ENCODE measurements around the genes TXNIP, PRKAB2, PPIAL4G and NBPF19.

DNA sequence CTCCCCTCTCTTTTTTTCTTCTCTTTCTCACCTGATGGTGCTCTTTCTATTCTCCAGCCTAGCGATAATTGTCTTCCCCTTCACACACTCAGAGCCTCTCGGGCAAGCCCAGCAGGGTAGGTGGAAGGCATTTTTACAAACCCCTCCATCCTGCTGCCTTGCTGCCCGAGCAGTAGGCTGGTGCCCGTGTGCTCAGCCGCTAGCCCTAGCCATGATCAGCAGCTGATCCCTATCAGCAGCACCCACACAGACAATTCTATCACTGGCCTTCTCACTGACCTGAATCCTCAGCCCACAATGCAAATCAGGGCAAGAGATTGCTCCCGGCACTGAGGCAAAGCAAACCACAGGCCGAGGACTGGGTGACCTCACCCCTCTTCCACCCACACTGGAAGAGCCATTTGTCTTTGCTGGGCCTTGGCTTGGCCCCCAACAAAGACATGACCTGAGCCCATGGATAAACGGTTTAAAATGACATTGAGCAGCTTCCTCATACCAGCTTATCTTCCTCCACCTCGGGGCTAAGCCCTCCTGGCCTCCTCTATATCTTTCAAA lies 896 bp upstream of the PDZK1 start:
- PRO-cap: no peak
- RAMPAGE, long total RNA: no peak

DNA sequence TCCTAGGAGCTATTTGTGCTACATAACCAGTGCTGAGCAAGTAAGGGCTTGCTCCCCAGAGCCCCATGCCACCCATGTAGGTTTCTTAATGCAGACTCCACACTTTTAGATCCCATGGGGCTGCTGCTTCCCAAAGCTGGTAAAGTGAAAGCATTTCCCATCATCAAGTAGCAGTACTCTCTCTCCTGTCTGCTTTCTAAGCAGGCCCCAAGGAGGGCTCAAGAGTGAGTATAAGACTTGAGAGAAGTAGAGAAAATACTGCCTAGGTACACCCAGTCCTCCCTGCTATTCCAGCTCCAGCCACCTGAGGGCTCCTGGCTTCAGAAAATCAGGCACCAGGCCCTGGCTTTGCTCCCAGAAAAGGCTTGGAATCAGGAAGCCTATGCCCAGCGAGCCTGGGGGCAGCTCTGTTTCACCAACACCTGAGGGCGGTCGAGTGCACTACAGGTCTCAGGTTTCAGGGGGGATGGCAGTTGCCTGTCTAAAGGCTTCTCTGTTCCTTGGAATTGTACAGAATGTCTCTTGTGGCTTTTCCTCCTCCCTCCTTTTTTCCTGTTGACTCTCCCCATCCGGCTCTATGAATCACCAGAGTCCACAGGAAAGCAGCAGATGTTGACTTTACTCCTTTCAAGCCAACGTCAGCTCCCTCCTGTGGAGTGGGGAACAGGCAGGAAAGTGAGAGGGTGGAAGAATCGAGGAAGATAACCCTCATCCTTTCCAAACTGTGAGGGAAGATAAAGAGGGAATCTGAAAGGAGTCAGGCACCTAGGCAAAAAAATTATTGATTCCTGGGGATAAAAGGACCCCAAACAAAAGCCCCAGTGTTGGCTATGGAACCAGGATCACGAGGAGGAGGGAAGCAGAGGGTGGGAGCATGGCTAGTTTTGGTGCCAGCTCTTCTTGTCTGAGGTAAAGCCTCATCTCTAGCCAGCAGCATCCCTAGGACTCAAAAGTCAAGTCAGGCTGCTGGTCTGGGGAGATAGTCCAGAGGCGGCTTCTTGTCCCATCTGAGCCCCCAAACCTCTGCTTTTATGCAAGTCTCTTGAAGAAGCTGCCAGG lies 6.4 kb upstream of the ANKRD35 start:
- PRO-cap: no peak
- RAMPAGE, long total RNA: no peak

DNA sequence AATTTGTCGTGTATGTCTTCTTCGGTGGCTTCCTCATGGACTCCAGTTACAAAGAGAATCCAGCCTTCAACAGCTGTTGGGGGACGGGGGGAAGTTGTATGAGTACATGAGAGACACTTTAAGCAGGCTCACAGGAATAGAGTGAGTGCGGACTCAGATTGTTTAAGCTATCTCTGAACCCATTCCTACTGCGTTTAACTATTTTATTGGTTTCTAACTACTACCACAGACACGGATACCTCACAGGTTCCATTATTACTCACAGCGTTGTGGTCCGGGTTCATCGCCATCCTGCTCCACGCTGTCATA lies 784 bp downstream of the RBM8A start:
- PRO-cap: no peak
- RAMPAGE, long total RNA: no peak

DNA sequence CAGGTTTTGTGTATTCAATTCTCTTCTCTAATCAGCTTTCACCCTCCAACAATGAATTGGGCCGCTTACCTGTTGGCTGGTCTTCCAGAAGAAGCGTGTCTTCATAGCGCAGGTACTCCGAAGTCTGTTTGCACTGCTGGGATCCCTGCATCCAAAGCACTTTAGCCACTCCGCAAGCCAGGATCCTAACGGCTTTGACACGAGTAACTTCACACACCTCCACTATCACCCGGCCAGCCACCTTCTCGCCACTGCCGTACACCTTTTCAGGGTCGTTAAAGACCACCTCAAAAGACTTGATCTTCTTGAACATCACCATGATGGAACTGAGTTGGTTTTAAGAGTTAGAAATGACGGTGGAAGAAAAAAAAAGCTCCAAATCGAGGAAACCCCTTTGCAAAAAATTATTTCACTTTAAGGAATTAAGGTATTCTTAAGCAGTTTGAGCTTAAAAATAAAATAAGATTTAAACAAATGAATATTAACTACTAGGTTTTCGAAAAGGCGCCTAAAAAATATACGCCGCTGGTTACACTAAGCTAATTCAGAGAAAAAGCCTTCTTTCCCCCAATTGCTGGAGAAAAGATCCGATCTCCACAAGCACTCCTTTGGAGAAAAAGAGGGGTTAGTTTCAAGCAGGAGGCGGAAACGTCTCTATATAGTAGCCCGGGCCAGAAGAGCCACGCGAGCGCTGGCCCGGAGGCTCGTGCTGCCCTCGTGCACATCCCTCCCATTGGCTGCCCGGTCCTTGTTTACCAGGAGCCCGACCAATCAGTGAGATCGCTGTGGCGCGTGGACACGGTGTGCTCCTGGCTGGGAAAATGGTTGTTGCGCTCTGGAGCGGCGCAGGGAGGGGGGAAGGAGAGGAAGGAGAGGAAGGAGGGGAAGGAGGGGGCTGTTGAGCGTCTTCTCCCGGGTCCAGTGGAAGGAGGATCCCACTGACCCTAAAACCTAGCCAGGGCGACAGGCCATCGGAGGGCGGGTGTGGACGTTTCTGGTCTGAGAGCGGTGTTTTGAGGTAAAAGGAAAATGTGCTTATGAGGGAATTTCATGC lies at the start of gene TXNIP:
Gene TXNIP (minus strand): TSS at position 632 of the 1,054 bp plus-strand sequence.
- PRO-cap: bidirectional peak, plus-strand start at position 799 of the sequence, minus-strand start at position 632 of the sequence
- RAMPAGE, long total RNA: no peak

DNA sequence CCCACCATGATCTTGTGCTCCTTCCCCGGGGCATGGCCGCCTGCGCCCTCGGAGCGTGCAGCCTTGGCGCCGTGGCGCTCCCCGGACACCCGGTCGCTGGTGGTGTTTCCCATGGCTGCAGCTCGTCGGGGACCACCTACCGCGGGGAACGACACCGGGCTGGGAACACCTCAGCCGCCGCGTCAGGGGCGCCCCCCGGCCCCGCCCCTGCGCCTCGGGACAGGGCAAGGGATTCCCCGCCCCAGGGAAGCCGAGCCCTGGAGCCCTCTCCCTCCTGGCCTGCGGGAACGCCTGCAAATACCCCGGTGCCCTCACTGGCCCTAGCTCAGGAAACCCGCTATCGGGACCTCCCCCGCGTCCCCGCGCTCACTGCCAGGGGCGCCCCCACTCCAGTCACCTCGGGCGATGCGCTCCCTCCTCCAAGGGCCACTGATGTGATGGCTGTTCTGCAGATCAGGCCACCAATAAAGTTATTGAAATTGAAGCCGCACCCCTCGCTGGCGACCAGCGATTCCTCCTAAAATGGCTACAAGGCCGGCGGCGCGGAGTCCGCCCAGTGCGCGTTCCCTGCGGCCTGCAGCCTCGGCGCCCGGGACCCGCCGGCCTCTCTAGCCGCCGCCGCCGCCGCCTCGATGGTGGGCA lies at the start of gene PRKAB2:
Gene PRKAB2 (minus strand): TSS at position 439 of the 642 bp plus-strand sequence.
- PRO-cap: bidirectional peak, plus-strand start at position 510 of the sequence, minus-strand start at position 161 of the sequence
- RAMPAGE, long total RNA: no peak

GRCh38 chr1:147238917-147239636 lies 3.4 kb upstream of the CHD1L start:
- PRO-cap: no peak
- RAMPAGE, long total RNA: no peak

DNA sequence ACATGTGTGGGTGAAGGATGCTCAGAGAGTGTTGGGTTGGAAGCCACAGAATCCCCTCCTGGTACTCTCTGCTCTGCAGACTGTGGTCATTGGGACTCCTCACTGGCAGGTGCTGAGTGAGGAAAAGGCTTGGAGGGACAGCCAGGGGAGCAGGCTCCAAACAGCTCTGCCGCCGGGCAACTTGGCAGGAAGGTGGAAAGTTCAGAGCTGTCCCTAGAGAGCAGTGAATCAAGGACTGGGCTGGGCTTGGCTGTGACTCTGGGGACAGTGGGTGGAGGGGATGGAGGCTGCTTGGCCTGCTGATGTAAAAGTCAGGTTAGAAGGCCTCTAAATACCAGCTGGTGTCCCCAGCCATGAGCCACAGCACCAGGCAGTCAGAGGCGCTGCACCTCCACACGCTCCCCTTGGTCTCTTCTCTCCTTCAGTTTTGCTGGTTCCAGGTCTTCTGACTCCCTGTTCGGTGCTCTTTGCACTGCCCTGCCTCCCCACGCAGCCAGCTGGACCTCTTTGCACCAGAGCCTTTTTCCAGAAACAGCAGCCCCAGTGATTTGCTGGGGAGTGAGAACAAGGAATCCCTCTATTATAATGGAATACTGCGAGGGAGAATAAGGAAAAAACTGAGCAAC lies 11.4 kb upstream of the GJA5 start:
- PRO-cap: no peak
- RAMPAGE, long total RNA: no peak

- PRO-cap: no peak
- RAMPAGE, long total RNA: no peak
Observed at GRCh38 chr1:148353448-148354284, 129.4 kb downstream of the PPIAL4G start.

- PRO-cap: no peak
- RAMPAGE, long total RNA: no peak
Observed at GRCh38 chr1:148433234-148433567, 49.9 kb downstream of the PPIAL4G start.

DNA sequence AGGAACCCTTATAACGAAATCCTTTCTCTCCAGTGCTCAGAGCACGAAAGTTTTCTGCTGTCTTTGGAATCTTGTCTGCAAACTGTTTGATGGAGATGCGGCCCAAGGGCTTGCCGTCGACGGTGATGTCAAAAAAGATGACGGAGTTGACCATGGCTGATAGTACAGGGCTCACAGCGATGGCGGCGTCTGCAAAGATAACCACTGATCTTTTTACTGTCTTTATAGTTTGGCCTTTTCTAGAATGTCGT lies at the start of gene PPIAL4G:
Gene PPIAL4G (minus strand): TSS at position 204 of the 251 bp plus-strand sequence.
- PRO-cap: no peak
- RAMPAGE, long total RNA: no peak

- PRO-cap: no peak
- RAMPAGE, long total RNA: no peak
Observed at GRCh38 chr1:149175596-149176511, 72.5 kb upstream of the NBPF9 start.

DNA sequence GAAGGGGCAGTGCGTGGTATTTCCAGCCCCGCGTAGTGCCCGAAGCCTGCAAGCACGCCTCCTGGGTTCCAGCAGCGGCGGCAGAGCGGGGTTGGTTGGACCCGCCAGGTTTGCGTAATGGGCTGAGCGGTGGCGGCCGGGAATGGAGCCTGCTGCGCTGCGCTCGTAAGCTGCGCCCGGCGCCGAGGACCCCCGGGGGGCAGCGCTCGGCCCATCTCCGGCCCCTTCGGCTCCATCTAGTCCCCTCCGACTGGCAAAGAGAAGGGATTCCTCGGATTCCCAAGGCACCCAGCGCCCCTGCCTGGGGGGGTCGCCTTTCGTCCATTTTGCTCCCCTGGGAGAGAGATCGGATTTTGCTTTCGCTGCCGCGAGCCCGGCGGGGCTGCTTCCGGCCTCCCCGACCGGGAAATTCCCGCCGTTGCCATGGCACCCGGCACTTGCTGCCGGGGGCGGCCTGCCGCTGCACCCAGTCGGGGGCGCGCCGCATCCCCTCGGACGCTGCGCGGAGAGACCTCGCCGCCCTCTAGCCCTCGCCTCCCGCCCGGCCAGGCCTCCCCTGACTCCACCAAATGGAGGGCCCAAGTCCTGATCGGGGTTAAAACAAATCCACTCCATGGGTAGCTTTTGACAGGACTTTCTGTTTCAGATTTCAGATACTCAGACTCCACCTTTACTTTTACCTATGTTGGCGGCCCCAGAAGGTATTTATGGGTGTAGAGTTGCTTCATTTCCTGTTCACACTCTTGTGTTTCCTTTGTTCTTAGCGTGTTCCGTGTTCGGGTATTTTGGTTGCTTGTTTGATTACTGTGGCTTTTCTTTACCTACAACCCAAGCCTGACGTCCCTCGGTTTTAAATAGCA lies 73.4 kb upstream of the NBPF9 start:
- PRO-cap: unidirectional peak, minus-strand start at position 328 of the sequence
- RAMPAGE, long total RNA: no peak

DNA sequence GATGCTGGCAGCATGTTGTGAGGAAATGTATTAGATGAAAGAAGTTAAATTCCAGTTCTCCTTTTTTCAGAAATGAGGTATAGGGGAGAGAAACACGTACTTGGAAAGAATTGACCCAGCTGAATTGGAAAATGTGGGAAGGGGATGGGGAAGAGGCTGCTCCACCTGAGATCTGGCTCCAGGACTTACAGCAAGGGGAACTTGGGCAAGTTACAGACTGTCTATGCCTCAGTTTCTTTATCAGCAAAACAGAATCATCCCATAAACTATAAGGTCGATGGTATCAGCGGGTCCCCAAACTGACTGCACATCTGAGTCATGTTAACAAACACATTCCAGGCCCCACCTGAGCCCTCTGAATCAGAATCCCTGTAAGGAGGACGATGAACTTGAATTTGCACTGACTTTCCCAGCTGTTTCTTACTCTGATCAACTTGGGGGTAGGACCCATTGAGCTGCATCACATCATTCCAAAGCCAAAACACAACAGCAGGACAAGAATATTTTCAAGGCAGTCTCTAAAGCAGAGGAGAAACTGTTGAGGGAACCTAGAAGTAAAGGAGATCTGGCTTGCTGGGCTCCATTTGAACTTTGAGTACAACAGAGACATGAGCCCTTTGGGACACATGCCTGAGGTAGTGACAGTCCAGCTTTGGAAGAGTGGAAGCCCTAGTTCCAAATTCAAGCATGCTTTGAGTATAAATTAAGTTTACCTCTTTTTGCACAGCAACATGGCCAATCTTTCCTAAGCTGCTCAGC lies 2.4 kb upstream of the NBPF19 start:
- PRO-cap: no peak
- RAMPAGE, long total RNA: no peak

- PRO-cap: no peak
- RAMPAGE, long total RNA: no peak
Observed at GRCh38 chr1:149474322-149475649, at the start of gene NBPF19. TSS of gene NBPF19 (plus strand) at chr1:149475045.

DNA sequence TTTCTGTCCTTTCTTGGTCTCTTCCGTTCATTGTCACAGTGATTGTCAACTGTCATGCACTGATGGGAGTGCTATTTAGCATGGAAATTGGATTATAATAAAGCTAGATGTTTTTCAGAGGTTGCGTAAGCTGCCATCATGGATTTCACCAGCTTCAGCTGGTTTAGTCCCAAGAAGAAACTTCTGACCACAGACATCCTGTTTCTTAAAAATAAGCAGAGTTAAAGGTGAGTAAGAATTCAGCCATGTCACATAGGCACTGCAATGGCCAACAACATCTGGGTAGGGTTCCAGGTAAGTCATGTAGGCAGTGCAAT lies 47.8 kb downstream of the PPIAL4C start:
- PRO-cap: no peak
- RAMPAGE, long total RNA: no peak

DNA sequence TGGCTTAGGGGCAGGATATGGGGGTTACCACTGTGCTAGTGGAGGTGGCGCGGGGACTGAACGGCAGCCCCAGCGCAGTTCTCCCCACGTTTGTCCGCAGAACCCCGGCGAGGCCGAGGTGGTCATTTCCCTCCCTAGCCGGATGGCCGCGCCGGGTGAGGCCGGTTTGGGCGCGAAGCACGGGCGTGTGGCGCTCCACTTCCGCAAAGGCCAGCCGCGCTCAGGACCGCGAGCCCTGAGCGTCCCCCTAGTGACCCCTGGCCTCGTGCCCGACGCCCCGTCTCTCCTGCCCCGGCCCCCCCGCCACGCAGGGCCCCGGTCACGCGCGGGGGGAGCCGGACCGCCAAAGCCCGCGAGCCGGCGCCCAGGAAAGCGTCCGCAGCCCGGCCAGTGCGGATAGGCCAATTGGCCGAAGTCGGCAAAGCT lies 860 bp downstream of the H3C14 start:
- PRO-cap: no peak
- RAMPAGE, long total RNA: no peak

DNA sequence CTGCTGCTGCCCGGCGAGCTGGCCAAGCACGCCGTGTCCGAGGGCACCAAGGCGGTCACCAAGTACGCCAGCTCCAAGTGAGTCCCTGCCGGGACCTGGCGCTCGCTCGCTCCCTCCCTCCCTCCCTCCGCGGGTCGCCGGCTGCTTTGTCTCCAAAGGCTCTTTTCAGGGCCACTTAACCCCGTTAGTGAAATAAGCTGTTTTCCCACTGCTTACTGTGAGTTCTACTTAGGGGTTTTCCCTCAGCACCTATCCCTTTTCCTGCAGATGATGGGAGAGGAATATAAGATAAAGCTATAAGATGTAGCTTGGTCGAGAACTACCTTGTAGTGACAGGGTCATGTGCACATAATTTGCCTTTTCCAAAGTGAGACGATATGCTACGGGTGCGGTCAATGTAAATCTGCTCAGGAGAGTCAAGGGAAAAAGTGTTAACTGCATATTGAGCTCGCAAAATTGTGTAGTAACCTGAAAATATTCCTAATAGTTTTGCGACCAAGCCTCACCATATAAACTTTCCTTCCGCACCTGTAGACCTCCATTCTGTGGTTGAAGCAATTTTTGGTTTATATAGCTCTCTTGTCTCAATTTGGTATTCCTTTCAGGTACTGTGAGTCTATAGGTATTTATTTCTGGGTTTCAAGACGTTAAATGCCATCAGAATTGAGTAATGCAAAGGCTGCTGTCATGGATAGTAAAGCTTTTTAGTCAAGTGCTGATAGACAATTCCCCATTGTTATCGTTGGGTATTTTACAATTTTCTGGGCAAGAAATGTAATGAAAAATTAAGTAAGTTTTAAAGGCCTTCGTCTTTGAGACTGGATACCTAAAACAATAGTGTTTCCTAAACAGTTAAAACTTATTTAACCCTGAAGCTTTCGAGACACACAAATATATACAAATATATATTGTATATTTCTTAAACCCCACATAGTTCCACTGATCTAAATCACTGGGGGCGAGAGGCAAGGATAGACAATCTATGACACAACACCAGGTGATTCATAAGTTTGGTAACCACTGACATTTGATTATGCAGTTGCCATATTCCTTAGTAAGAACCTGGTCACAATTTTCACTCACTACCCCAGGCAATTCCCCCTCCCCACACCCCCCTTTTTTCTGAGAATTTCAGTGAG lies 1.2 kb upstream of the H2AC18 start:
- PRO-cap: no peak
- RAMPAGE, long total RNA: no peak

DNA sequence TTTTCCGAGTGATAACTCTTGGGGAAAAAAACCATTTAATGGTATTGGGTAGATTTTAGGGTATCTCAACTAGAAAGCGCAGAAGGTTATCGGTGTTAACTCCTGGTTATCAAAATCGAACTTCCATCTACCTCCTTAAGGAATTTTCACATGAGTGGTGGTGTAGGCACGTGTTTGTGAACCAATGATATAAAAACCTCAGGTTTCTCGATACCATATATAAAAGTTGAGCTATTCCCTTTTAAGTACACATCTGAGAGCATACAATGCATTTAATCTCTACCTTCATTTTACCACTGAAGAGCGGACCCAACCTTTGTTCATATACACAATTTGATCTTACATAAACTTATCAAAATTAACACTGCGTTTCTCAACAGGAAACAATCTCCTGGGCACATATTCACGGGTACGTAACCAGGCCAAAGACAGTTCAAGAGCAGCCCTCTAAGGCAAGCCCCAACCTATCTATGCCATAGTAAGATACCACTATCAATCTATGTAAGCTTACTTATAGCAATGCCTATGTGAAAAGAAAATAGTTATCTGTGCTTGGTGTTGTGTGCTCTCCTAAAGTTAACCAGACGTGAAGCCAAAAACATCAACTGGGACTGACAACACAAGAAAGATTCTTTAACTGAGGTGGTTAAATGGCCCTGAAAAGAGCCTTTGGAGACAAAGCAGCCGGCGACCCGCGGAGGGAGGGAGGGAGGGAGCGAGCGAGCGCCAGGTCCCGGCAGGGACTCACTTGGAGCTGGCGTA lies 1.0 kb upstream of the H2AC19 start:
- PRO-cap: no peak
- RAMPAGE, long total RNA: no peak

DNA sequence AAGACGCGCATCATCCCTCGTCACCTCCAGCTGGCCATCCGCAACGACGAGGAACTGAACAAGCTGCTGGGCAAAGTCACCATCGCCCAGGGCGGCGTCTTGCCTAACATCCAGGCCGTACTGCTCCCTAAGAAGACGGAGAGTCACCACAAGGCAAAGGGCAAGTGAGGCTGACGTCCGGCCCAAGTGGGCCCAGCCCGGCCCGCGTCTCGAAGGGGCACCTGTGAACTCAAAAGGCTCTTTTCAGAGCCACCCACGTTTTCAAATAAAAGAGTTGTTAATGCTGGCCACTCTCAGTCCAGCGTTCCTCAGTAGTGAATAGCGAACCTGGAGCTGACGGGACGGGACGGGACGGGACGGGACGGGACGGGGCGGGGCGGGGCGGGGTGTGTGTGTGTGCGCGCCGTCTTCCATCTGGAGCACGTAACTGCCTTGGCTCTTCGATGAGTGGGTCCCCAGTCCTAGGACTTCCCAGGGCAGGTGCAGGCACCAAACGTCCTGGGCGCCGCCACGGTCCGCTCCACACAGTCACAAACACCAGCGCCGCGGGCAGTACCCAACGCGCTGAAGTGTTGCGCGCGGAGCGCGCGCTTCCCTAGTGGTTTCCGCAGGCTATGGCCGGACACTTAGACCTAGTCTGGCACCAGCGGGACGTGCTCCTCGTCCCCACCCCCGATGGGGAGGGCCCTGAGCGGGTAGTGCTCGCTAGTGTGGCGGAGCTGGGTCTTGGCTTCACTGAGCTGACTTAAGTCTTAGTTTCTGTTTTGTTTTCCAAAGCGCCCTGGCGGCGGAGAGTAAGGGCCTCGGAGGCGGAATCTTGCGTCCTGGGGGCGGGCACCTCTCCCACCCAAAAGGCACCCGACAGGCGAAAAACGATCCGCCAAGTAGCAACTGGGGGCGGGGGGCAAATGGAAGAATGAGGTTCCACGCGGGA lies 745 bp downstream of the H2AC19 start:
- PRO-cap: no peak
- RAMPAGE, long total RNA: no peak

DNA sequence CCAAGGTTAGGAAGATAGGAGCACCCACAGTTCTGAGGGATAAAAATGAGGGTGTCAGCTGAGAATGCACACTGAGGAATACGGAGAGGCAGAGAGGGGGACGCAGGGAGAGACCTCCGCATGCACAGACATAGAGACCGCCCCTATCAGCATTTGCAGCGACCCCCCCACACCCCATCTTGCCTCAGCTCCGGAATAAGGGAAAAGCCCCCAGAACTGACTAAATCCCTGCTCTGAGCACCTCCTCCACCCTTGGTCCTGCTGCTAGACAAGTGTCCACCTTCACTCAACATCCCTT lies 846 bp downstream of the SV2A start:
- PRO-cap: no peak
- RAMPAGE, long total RNA: no peak

Measured in OCI-LY7 (cell line).